Sternocleidomastoid (tissue), 1 donor: ENCODE measurements around a stretch of chr11.

DNA sequence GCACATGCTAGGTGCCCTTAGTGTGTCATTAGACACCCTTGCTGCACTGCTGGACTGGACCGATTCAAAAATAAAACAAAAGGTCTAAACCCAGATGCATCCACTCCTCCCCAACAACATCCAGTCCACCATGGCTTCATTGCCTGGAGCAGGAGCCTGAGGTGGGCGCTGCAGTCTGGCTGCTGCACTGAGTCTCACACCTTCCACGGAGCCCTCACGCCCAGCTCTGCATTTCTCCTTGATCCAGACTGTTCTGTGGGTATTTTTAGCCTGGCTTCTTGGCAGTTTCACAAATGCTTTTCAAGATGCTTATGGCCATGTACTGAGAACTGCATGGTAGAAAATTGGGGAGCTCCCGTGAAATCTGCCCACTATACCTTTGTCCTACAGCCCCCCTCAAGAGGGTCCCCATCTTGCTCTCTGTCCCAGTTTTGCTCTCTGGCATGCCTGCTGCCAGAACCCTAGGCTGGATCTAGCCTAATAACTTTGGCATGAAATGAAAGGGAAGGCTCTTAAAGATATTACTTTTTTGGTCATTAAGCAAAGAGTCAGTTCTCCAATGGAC, 53.3 kb upstream of the JAM3 start:
- PRO-cap, result no peak

GRCh38 chr11:134049218-134049651, 19.6 kb upstream of the JAM3 start:
- PRO-cap, result no peak

DNA sequence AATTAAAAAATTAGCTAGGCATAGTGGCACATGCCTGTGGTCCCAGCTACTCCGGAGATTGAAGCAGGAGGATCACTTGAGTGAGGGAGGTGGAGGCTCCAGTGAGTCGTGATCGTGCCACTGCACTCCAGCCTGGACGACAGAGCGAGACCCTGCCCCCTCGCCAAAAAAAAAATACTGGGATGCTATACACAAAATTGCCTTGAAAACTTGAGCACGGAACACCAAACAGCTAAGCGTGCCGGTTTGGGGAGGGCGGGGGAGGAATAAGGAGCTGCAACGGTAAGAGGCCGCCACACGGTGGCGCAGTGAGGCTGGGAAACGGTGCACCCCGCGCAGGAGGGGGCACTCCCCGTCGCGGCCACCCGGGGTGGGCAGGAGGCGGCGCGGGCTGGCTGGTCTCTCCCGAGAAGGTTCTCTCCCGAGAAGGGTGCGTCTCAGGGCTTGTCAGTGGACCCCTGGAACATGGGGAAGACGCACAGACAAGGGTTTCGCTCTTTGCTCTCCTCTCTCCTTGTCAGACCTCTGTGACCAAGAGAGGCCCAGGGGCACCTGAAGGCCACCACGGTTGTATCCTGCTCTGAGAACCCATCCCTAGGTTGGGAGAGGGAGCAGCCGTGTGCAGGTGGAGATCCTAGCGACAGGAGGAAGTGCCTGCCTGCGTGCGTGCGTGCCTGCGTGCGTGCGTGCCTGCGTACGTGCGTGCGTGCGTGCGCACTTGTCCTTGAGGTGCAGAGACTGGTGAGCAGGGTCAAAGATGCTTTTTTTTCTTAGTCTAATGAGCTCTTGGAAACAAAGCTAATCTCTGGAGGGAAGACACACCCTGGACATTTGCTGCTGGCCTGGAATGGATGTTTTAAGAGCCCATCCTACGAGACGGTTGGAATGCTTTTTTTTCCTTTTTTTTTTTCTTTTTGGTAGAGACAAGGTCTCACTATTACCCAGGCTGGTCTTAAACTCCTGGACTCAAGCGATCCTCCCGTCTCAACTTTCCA, 18.2 kb upstream of the JAM3 start:
- PRO-cap, result unidirectional peak, minus-strand start at position 652 of the sequence

GRCh38 chr11:134224739-134225314, 356 bp downstream of the VPS26B start:
- PRO-cap, result no peak

DNA sequence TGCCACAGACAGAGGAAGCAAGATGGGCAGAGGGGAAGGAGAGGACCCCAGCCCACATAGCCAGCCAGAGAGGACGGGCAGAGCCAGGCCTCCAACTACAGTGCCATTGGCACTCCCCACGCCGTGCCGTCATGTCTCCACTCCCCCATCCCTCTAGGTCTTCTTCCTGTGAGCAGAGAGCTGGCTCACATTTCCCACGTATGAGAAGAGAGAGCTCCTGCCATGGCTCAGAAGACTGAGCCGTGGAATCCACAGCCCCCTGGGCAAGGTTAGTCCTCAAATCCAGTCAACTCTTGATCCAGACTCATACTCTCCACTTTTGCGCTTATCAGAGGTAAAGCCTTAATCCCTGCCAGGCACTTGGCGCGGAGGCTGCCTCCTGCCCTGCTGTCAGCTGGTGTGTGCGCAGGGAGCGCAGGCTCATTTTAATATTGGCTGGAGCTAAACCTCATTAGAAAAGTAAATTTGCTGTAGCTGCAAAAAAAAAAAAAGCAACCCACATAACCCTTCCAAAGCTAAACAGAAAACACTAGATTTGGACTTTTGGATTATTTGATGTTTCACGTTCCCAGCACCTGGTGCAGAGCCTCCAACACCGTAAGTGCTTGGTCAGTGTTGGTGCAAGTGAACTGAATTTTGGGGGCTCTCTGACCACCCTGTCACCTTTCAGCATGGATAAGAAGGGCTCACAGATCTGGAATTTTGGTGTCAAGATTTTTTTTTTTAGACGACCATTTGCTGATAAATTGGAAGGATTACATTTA, 4.6 kb downstream of the B3GAT1 start:
- PRO-cap, result no peak